Mesenchymal stem cell of adipose (primary cell): ENCODE measurements around a stretch of chr10.

DNA sequence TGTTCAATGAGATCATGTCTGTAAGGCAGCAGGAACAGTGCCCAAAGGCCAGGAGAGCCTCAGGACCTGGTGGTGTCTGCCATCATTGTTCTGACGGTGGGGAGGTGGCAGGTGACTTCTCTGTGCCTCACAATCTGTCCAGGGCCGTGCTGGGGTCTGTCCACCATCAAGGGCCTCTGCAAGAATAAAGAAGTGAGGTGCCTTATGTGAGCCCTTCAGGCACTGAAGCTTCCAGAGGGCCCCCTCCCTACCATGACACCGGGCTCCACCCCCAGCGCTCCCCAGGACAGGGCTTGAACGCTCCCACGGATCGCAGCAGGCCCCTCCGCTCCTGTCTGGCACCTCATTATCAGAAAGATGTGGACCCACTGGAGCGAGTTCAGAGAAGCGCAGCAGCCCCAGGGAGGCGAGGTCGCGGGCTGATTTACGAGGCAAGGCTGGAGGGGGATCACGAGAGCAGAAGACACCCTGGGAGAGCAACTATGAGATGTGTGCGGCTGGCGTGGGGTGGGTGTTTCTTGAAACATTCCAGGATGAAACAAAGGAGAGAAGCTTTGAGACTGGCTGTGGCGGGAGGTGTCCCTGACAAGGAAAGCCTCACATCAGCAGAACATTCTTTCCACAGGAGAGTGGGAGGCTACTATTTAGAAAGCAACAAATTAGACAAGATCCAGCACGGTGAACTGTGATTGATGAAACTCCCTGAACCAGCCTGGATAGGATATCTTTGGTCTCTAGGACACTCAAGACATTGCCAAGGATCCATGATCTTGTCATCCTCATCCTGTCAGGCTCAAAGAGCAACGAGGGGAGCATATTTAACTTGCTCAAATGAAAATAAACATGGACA, 66.1 kb downstream of the JCAD start:
- CAGE, long polyA plus RNA = no peak

GRCh38 chr10:29994693-29995406, 64.5 kb downstream of the JCAD start:
- CAGE, long polyA plus RNA = no peak

DNA sequence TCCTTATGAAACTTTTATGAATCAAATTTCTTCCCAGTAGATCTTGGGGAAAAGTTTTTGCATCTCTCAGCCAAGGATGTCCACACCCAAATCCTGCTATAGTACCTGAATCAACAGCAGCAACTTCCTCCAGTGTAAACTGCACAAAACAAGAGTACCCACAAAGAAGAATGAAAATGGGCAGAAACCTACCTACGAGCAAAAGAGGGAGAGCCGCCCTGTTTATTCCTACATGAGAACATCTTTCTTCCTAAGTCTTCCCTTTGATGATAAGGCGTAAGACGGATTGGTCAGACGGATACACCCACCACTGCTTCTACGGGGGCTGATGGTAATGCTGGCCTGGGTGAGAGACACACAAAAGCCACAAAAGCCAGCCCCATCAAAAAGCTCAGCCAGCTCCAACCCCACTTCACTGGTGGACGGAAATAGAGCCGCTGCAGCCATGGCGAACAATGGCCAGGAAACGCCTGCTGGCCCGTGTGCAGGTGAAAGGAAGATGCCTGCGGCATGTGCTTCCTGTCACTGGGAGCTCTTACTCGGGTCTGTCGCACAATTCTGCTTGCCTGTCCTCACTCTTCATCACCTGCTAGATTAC, 10.4 kb downstream of the JCAD start:
- CAGE, long polyA plus RNA = no peak

GRCh38 chr10:30063025-30063523, 3.7 kb upstream of the JCAD start:
- CAGE, long polyA plus RNA = no peak

- CAGE, long polyA plus RNA = no peak
Measured at GRCh38 chr10:30115915-30116300, 56.5 kb upstream of the JCAD start.

GRCh38 chr10:30438414-30438815, 4.4 kb downstream of the MAP3K8 start:
- CAGE, long polyA plus RNA = no peak

- CAGE, long polyA plus RNA = no peak
Measured at GRCh38 chr10:30439826-30440757, 6.1 kb downstream of the MAP3K8 start.

- CAGE, long polyA plus RNA = no peak
Measured at GRCh38 chr10:30454232-30455518, 20.7 kb downstream of the MAP3K8 start.

DNA sequence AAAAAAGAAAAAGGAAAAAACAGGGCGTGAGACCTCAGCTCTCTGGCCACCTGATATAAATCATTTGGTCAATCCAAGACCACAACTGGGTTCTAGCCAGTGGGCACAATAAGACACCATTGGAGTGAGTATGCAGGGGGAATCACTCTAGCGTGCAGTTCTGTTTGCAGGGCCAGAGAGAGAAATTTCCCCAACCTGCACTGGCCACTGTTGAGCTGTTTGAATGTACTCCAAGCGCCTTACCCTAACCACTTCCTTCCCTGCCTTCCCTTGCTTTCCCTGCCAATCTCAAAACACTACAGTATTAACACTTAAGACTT, 63.7 kb downstream of the MAP3K8 start:
- CAGE, long polyA plus RNA = no peak

DNA sequence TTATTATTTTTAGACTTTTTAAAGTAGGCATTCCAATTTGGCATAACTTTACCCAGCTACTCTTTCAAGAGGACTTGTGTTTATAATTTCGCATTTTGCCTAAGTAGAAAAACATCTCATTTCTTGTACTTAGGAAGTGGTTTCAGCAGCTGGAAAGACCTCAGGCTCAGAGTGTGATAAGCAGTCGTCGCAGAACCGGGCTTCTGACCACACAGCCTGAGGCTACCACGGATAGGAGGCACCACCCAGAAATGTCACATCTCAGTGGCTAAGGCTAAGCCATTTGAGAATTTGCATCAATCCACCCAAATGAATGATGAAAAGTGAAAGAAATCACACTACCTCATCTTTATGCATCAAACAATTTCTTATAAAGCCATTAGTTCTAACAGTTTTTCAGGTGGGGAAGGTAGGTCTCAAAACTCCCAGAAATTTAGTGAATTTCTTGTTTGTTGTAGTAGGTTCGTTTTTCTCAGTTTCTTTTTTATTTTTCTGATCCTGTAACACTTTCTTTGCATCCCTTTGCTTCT, 68.3 kb downstream of the MAP3K8 start:
- CAGE, long polyA plus RNA = no peak

- CAGE, long polyA plus RNA = no peak
Measured at GRCh38 chr10:30532654-30533158, 96.8 kb downstream of the LYZL2 start.

DNA sequence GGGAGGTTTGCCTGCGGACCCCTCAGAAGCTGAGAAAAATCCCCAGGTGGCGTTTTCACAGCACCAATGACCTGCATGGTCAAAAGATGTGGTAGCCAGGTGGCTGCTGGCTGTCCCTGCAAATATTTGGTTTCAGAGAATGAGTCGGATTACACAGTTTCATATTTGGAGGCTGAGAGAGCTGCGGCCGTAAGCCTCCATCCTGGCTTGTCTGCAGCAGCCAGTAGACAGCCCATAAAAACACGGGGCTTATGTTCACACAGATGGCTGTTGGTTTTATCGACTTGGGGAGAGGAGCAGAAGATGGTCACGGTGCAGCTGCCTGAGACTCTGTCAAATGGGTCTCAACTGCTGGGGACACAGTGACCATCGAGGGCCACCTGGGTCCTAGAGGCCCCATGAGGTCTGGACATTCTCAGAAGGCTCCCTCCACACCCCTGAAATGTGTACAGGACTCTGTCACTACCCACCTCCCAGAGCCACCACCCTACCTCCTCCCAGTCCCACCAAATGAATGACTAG, 153.6 kb upstream of the LYZL2 start:
- CAGE, long polyA plus RNA = no peak

GRCh38 chr10:30848425-30848986, 183.2 kb downstream of the ZNF438 start:
- CAGE, long polyA plus RNA = no peak

- CAGE, long polyA plus RNA = no peak
Measured at GRCh38 chr10:30989082-30989640, 42.5 kb downstream of the ZNF438 start.

- CAGE, long polyA plus RNA = no peak
Measured at GRCh38 chr10:31000867-31001324, 30.8 kb downstream of the ZNF438 start.

DNA sequence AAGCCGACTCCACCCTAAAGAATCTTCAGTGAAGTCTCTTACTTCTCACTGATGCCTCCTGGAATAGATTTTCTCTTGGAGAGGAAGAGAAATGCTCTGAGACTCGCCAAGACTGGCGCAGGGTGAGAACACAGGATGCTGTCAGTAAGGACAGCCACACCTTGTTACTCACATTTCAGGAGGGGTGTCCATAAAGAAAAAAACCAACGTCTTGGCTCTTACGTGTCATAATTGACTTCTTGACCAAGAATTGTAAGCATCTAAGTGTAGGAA, 43.7 kb upstream of the ZNF438 start:
- CAGE, long polyA plus RNA = no peak

DNA sequence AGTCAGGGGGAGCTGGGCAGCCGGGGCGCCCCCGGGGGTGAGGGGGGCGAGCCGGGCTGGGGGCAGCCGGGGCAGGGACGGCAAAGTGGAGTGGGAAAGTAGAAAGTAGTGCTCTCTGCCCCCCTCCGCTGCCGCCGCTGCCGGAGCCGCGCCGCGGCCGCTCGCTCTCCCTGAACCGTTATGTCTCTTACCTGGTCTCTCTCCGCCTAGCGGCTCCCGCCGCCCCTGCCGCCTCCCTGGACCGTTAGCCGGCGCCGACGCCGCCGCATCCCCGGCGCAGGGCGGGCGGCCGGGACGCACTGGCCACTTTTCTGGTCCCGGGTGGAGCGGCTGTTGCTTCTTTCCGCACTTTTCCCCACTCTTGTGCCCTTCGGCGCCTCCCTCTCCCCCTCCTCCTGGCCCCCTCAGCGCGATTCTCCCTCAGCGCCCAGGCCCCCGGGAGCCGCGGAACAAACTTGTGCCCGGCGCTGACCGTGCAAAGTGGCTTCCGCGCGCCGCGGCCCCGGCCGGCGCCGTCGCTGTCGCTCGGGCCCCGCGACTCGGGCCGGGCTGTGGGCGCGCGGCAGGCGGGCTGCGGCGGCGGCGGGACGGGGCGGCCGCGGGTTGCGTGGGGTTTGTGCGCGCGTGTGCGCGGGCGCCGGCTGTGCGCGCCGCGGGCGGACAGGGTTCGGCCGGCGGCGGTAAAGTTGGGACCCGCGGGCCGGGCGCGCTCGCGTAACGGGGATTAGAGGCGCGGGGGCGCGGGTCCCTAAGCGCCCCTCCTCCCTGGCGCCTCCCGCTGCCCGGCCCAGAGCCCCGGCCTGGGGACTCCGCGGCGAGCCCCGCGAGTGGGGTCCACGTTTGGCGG, 531 bp downstream of the ZEB1 start:
- CAGE, long polyA plus RNA = no peak

DNA sequence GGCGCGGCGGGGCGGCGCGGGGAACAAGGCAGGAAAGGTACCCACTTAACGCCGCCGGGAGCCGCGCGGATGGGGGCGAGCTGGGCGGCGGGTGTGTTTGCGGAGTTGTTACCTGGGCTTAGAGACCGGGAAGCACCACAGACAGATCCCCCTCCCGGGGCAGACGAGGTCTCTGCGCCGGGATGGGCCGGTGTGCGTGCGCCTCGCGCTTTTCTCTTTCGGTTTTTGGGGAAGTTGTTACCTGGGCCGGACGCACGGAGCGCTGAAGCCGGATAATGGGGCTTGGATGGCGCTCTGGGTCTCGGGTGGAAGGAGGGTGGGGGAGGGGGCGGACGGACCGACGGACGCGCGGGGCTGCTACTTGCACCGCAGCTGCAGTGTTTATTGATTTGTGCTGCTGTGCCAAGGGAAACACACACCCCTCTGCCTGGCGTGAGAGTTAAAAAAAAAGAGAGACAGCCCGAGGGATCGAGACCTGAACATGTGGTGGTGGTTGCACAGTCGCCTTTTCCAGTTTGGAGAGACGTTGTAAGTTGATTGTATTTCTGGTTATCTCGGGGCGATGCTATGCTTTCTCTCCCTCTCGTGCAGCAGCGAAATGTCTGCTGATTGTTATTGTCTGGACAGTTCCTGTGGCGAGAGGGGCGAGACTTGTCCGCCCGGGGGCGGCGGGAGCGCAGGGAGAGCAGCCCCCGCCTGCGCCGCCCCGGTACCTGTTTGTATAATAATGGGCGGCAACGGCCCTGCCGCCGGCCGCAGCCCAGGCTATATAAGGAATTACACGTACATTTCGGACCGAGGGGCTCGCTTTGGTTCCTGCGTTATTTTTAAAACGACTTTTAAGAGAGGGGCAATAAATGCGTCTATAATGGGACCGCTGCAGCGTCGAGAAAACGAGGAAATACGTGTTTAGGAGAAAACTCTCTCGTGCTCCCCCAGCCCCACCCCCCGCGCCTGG, 1.4 kb downstream of the ZEB1 start:
- CAGE, long polyA plus RNA = no peak

DNA sequence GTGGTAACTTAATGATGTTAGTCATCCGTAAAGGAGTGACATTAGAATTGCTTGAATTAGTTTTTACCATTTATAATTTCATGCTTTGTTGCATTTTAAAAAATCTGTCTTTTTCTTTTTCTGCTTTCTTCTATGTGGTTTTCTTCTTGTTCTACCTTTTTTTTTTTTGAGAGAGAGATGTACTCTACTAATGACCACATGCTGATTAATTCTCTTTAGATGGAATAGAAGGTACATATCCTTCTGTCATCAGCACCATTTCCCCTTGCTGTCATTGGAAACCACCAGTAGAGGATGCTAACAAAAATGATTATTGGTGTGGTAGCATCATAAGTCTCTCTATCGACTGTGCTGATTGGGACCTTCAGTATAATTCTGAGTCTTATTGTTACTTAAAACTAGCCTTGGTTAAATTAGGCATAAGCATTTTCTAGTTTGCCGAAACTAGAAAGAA, 3.6 kb downstream of the ZEB1 start:
- CAGE, long polyA plus RNA = no peak

- CAGE, long polyA plus RNA = no peak
Measured at GRCh38 chr10:31582503-31583263, 263.7 kb downstream of the ZEB1 start.